Rectum (tissue), 1 donor: ENCODE data around the genes BRIX1, DNAJC21, SPEF2 and IL7R.

DNA sequence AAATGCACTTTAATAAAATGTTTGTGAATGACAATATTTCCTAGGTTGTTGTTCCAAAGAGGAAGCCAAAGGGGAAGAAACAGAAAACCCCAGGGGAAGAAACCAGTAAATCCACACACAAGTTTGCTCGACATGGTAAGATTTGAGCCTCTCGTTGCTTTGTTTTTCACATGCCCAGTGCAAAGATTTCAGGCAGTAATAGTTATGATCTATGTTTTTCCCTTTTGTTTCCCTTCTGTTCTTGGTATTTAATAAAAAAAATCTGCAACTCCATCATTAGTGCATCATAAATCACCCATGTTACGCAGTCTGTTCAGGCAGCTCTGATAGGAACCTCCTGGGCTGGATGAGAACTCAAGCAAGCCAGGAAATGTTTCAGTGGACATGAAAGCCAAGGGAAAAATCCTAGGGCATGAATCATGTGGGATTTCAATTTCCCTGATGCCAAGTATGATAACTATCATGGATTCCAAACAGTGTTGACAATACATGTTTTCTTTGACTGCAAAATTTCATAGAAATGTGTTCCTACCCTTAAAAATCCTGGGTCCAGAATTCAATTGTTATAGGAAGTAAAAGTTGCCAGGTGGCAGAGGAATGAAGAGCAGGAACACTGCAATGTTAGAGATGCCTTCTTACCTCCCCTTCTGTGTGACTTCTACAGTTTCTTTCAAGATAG, 119.8 kb upstream of the TARS1 start:
- PRO-cap: no peak

- PRO-cap: no peak
These were observed 1.2 kb downstream of the TARS1 start for GRCh38 chr5:33441952-33442388.

GRCh38 chr5:34498775-34499522, 157.2 kb upstream of the RAI14 start:
- PRO-cap: no peak

DNA sequence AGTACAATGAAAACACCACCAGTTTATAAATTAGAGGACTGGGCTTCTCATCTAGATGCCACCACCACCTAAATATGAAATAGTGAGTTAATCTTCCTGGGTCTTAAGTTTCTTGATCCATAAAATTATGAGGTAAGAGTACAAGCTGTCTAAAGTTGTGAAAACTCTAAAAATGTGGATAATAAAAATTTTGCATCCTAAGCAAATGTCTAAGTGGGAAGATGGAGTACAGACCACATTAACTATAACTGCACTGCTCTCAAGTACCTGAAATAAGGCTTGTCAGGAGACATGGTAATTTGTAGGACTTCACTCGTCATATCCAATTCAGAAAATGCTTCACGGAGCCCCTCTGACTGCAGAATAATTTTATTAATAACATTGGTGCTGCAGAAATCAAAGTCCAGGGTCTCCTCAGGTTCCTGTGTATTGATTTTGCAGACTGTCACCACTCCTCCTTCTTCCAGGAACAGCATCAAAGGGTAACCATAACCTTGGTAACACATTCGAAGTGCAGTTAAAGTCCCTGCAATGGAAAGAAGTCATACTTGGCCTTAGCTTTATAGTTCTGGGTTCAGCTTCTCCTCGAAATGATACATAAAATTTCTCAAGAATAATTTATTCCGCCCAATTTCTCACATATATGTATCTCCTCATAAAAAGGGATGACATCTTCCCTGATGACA, 3.9 kb downstream of the RAD1 start:
- PRO-cap: no peak

GRCh38 chr5:34915420-34916283, at the start of gene BRIX1:
BRIX1 (plus strand) TSS chr5:34915711.
- PRO-cap: bidirectional peak, plus-strand start at chr5:34915716, minus-strand start at chr5:34915504

DNA sequence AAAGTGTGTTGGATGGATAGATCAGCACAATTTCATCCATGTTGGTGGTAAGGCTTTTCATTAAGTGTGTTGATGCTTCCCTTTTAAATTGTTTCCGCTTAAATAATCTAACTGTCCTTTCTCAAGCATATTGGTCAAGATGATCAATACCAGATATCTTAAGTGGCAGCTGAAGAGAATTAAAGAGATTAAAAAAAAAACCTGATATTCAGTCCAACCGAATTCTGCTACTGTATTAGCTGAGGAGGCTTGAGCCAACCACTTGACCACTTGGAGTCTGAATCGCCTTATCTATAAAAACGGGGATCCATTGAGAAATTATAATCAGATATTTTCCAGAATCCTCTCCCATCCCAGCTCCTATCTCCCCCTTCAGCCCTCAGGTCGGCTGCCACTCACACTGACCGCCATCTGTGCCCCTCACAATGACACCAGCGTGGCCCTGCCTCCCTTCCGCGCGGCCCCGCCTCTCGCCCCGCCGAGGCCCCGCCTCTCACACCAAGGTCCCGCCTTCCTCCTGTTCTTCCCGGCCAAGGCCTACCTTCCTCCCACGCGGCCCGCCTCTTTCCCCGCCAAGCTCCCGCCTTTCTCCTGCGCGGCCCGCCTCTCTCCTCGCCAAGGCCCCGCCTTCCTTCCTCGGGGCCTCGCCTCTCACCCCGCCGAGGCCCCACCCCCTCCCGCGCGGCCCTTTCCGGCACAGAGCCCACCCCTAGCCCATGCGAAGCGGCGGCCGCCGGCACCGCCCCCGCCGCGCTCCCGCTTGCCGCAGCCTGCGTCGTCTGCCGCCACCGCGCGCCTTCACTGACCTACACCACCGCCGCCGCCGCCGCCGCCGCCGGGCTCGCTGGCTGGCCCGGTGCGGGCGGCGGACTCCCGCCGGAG, at the start of gene DNAJC21:
Gene DNAJC21 (plus strand): TSS at position 717 of the 882 bp plus-strand sequence.
- PRO-cap: no peak

DNA sequence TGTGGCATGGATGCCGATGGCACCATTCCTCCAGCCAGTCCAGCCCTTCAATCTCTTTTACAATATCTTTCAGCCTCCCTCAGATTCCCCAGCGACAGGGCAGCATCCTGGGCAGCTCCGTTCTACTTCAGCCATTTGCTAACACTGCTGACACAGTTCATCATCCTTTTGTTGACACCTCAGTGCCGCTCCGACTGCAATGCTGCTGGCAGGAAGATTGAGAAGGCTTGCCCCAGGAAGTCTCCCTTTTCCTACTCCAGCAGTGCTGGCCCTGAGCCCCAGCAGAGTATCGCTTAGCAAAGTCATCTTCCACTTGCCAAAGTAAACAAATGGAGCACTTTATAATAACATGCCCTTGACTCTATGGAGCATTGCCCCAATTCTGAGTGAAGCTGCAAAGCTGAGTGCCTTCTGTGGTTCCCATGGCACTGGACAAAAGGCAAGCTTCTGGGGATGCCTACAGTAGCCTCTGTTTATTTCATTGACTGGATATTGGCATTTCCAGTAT, 32.2 kb downstream of the PRLR start:
- PRO-cap: no peak

- PRO-cap: unidirectional peak, minus-strand start at chr5:35198856
These were observed 31.5 kb downstream of the PRLR start for GRCh38 chr5:35198559-35199490.

- PRO-cap: no peak
These were observed 132.3 kb upstream of the SPEF2 start for GRCh38 chr5:35485404-35485804.

DNA sequence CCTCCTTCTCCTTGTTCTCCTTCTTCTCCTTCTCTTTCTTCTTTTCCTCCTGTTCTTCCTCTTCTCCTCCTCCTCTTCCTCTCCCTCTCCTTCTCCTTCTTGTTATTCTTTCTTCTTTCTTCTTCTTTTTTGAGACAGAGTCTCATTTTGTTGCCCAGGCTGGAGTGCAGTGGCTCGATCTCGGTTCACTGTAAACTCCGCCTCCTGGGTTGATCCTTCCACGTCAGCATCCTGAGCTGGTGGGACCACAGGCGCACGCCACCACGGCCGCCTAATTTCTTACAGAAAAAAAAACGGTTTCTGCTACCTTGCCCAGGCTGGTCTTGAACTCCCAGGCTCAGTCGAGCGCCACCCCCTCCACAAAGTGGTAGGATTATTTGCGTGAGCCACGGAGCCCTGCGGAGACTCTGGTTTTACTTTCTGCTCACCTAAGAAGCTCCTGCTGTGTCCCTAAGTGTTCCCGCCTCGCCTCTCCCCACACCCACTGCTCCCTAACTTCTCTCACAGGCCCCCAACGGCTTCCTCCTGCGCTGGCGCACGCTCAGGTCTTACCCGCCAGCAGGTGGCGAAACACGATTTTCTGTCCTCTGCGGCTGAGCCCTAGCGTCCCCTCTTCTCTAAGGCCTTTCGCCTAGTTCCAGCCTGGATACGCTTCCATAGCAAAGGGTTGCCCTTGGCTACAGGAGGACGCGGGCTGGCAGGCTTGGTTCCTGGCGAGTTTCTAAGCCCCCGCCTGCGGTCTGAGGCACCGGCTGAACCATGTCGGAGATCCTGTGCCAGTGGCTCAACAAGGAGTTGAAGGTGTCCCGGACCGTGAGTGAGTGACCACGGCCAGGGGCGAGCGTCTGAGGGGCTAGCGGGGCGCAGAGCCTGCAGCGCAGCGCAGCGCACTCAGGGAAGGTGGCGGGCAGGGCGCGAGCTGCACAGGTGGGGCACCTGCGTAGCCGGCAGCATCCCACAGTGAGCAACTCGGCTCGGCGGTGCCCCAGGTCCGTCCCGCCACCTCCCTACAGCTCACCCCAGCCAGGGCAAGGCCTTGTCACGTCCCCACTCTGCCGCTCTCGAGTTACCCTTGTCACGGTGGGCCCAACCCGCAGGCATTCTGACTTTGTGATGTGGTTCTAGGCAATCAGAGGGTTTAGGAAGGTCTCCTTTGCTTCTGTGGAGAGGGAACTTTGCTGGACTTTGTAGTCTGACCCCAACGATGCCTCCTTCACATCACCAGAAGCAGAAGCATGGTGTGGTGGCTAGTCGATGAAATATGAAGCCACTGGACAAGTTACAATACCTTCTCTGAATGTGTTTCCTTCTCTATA, at the start of gene SPEF2:
Gene SPEF2 (plus strand): TSS at position 625 of the 1,316 bp plus-strand sequence.
- PRO-cap: bidirectional peak, plus-strand start at position 671 of the sequence, minus-strand start at position 486 of the sequence

- PRO-cap: no peak
These were observed 95.2 kb upstream of the IL7R start for GRCh38 chr5:35761503-35761974.

DNA sequence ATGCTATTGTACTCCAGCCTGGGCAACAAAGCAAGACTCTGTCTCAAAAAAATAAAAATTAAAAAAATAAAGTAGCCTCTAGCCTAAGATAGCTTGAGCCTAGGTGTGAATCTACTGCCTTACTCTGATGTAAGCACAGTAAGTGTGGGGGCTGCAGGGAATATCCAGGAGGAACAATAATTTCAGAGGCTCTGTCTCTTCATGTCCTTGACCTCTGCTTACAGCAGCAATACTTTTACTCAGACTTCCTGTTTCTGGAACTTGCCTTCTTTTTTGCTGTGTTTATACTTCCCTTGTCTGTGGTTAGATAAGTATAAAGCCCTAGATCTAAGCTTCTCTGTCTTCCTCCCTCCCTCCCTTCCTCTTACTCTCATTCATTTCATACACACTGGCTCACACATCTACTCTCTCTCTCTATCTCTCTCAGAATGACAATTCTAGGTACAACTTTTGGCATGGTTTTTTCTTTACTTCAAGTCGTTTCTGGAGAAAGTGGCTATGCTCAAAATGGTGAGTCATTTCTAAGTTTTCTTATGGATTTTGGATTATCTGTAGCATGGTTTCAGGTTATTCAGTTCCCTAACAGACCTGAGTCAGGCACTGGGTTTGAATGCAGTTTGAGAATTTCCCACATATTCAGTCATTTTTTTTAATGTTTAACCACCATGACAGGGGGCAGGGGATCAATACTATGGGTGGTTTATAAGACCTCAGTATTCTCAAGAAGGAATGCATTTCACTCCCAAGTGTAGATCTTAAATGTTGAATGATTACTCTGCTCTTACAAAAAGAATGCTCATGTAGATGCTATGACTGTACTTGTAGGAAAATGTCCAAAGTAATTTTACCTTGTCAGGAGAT, at the start of gene IL7R:
Gene IL7R (plus strand): TSS at position 342 of the 861 bp plus-strand sequence.
- PRO-cap: bidirectional peak, plus-strand start at position 373 of the sequence, minus-strand start at position 216 of the sequence

GRCh38 chr5:36238912-36240180, 2.4 kb downstream of the NADK2 start:
- PRO-cap: no peak

- PRO-cap: no peak
These were observed 84.0 kb upstream of the SLC1A3 start for GRCh38 chr5:36522193-36522968.

- PRO-cap: no peak
These were observed 117.5 kb downstream of the SLC1A3 start for GRCh38 chr5:36723831-36724354.

DNA sequence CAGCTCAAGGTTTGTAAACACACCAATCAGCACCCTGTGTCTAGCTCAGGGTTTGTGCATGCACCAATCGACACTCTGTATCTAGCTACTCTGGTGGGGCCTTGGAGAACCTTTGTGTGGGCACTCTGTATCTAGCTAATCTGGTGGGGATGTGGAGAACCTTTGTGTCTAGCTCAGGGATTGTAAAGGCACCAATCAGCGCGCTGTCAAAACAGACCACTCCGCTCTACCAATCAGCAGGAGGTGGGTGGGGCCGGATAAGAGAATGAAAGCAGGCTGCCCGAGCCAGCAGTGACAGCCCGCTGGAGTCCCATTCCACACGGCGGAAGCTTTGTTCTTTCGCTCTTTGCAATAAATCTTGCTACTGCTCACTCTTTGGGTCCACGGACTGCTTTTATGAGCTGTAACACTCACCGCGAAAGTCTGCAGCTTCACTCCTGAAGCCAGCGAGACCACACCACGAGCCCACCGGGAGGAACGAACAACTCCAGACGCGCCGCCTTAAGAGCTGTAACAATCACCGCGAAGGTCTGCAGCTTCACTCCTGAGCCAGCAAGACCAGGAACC, 93.4 kb upstream of the NIPBL start:
- PRO-cap: no peak

GRCh38 chr5:36955271-36955870, 78.8 kb downstream of the NIPBL start:
- PRO-cap: no peak

- PRO-cap: no peak
These were observed 174.0 kb downstream of the GDNF start for GRCh38 chr5:37665633-37666425.

DNA sequence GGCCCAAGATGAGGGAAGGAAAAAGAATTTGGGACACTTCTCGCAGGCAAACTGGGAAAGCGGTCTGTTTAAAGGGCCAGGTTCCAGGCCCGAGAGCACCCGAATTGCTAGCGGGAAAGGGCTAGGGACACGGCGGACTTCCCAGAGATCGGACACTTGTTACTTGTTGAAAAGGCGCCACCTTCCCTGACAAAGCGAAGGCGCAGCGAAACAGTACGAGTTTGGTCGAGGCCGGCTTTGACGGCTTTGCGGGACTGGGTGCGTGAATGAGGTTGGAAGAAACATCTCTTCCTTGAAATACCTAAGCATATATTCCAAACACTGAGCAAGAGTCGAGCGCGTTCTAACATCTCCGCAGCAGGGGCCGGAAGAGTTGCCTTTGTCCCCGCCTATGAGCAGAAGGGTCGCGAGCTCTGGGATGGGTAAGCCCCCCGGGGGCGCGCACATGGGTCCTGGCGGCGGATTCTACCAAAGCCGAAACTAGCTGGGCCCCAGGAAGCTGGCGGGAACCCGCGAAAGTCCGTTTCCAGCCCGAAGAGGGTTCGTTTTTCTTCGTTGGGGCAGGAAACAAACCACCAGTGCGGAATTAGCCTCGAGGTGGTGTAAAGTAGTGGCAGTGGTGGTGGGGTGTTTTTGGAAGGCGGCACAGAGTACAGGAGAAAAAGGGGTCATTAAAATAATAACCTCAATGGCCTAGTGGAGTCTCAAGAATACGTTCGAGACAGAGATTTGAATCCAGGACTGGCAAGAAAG, 1.5 kb downstream of the GDNF start:
- PRO-cap: bidirectional peak, plus-strand start at position 370 of the sequence, minus-strand start at position 158 of the sequence

DNA sequence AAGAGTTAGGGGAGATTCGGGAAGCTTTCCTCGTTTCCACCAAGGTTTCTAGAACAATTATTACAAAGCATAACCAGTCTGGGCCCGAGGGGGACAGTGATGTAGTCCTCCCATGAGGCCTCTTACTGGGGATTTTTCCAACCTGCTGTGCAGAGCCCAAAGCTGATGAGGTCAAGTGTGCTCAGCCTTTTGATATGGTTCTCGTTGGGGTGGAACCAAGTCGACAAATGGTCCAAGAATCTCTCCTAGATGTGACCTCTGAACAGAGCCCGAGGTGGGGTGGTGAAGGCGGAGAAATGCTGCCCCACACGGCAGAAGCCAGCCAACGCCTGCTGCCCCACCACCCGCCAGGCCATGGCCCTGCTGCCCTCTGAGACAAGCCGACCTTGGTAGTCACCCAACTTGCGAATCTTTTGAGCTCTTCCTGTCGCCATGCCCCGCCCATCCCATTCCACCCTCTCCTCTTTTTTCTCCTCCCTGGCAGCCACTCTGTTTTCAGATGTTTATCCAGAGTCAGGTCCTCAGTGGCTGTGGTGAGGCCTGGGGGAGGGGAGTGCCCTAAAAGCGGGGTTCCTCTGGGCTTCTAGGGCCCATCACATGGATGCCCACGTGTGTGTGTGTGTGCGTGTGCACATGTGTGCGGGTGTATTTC, 91.5 kb upstream of the EGFLAM start:
- PRO-cap: no peak